GM12892 (cell line): ENCODE data around the genes HECTD1 and DTD2.

GRCh38 chr14:31207439-31208089 is at the start of gene HECTD1:
Gene HECTD1, minus strand, starts transcription at chr14:31207793.
- RRBS, result 2% methylated on average over 25 of the region's 89 CpGs

- RRBS, result no CpG with 5 or more reads among the region's 10 CpGs
Measured at GRCh38 chr14:31208495-31208801, 855 bp upstream of the HECTD1 start.

- RRBS, result no CpG with 5 or more reads among the region's 13 CpGs
Measured at GRCh38 chr14:31243866-31244470, 36.4 kb upstream of the HECTD1 start.

GRCh38 chr14:31263409-31264195 is 56.0 kb upstream of the HECTD1 start:
- RRBS, result no CpG with 5 or more reads among the region's 4 CpGs

GRCh38 chr14:31456566-31457874 is at the start of gene DTD2:
Gene DTD2, minus strand, starts transcription at chr14:31457506.
- RRBS, result 2% methylated on average over 19 of the region's 76 CpGs

DNA sequence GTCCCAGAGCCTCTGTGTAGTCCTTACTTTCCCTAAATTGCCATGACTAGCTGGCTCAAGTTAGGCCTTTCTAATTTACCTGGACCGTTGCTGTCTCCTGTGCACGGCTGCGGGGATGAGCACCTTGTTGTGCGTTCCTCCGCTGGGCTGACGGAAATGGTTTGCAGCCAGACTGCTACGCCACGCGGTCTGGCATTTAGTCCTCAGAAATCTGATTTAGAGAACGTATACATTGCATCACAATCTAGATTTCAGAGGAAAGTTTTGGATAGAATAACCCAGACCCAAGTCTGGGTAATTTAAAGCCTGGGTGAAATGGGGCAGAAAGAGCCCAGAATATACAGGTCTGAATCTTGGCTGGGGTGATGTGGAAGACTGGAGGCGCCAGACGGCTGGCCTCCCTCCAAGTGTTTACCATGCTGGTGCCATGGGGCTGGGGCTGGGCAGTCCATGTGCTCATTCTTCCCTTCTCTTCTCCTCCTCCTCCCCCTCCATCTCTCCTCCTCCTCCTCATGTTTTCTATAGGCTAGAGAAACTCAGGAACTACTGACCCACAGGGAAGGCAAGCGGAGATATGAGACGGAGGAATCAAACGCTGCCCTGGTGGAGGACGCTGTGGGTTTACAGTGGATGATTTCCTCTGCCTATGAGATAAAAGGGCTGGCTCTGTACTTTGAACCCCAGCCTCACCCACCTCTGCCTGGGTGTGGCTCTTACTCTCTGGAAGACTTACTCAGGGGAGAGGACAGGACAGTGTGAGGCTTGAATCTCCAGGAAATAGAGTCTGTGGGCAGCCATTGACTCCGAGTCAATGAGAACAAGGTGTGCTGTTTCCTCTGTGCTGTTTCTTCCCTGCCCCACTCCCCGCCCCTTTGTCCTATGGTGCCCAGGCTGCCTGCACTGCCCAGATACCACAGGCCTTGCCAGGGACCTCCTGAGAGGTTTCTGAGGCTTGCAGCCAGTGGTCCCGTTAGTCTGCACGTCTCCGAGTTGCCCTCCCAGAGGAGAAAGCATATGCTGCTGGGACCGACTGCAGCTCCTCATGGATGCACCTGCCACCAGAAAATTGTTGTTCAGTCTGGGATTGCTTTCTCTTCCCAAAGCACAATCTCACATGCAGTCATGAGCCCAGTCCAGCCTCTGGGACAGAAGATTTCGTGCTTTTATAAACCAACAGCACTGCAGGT is 132.8 kb upstream of the ARHGAP5 start:
- RRBS, result no CpG with 5 or more reads among the region's 23 CpGs

DNA sequence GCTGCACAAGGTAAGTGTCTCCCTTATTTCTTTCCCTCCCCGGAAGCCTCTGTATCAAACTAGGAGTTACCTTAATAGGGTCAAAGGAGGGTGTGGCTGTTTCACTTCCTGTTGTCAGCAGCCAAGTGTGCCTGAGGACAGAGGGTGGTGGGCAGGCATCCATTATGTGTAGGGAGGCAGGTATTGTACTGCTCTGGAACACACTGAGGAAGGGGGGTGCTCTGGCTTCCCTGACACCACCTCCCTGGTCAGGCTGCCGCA is 132.1 kb upstream of the ARHGAP5 start:
- RRBS, result no CpG with 5 or more reads among the region's 2 CpGs

- RRBS, result no CpG with 5 or more reads among the region's 2 CpGs
Measured at GRCh38 chr14:32085540-32086701, 8.8 kb downstream of the ARHGAP5 start.

GRCh38 chr14:32303806-32304347 is 25.2 kb upstream of the AKAP6 start:
- RRBS, result no CpG with 5 or more reads among the region's 3 CpGs

DNA sequence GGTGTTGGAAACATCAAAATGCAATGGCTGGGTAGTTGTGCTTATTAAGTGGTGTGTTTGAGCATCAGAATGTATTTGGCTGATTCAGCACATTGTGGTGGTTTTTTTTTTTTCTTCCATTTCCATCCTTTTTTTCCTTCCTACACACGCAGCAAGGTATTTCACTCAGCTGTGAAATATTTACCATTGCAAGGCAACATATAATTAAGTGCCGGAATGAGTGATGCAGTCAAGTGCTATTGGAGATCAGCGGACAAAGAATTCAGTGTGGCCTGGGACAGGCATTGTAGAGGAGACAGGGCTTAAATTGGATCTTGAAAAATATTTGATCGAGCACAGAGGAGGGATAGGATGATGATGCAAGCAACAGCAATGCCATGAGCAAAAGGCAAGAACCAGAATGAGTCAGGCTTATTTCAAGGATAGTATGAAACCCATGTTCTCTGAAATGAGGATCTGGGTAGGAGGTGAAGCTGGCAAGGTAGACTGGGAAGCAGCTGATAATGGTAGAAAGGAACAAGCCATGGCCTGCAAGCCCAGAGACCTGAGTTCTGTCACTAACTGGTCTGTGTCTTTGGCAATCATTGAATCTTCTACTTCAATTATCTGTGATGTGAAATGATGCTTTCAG is 178.5 kb downstream of the AKAP6 start:
- RRBS, result no CpG with 5 or more reads among the region's 4 CpGs

DNA sequence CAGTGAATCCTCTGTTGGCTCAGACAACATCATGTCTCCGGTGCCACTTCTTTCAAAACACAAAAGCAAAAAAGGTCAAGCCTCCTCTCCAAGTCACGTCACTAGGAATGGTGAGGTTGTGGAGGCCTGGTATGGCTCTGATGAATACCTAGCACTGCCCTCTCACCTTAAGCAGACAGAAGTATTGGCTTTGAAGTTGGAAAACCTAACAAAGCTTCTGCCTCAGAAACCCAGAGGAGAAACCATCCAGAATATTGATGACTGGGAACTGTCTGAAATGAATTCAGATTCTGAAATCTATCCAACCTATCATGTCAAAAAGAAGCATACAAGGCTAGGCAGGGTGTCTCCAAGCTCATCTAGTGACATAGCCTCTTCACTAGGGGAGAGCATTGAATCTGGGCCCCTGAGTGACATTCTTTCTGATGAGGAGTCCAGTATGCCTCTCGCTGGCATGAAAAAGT is 217.3 kb downstream of the AKAP6 start:
- RRBS, result no CpG with 5 or more reads among the region's 3 CpGs

GRCh38 chr14:32985748-32986582 is 47.3 kb downstream of the NPAS3 start:
- RRBS, result no CpG with 5 or more reads among the region's 10 CpGs

DNA sequence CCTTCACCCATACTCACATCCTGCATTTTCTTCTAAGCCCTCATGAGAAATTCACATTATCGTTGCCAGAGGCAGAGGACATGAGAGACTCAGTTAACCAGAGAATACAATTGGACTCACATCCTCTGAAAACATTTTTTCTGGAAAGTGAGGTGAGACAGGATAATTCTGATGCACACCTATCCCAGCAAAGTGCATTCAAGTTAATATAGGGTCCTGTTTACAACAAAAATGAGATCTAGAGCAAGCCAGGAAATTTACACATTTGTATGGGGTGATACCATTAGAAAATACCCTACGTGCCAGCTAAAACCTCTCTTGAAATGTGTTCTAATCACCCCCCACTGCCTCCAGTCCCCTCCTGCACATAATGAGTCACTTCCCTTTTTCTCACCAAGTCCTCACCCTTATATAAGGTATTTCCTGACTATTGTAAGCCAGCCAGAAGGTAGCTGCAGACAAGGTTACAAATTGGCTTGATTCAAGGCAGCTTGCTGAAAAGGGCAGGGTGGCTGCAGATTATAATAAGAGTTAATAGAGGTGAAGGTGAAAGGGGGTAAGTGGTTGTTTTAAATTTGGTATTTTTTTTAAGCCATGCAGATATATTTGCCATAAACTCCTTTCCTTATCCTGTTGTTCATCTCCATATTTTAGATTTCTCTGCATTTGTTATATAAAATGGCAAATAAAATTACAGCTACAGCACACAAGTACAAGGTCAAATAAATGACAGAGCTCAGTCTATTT is 386.1 kb downstream of the EGLN3 start:
- RRBS, result no CpG with 5 or more reads among the region's 2 CpGs

DNA sequence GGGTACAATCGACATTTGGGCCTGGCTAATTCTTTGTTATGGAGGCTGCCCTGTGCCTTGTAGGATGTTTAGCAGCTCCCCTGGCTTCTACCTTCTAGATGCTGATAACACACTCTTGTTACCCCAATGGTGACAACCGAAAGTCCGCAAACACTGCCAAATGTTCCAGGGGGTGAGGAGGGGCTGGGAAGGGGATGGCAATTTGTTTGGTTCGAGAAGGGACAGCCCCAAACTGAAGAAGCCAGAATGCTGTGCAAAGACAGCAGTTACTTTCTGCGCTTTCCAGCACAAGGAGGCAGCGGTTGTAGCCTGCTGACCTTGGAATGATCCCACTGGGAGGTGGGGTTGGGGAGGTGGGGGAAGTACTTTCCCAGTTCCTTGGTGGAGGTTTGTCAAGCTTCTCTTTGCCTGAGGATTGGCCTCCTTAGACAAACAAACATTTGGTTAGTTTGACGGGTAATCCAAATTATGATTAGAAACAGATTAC is 78.9 kb upstream of the EGLN3 start:
- RRBS, result no CpG with 5 or more reads among the region's 7 CpGs

GRCh38 chr14:34520594-34521154 is 18.8 kb downstream of the EAPP start:
- RRBS, result no CpG with 5 or more reads among the region's 4 CpGs

DNA sequence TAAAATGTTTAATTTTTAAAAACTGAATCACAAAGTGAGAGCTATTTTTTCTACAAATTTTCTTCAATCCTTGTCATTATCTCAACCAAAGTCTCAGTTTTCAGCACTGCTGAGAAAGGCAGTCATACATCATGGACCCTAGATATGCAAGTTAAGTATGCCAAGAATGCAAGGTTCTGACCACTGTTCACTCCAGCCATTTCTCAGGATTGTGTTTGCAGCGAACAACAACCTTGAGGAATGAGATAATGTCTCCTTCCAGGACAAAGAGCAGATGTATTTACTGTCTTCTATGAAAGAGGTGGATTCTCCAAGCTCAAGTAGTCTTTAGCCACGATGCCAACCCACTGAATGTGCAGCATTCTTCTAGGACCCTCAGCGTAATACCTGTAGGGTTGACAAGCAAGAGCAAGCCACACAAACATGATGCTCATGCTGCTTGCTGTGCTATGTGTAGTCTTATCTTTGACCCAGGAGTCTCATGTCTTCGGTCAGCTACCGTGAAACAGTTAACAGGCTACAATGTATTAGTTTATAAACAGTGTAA is 2.1 kb downstream of the EAPP start:
- RRBS, result no CpG with 5 or more reads among the region's 5 CpGs

DNA sequence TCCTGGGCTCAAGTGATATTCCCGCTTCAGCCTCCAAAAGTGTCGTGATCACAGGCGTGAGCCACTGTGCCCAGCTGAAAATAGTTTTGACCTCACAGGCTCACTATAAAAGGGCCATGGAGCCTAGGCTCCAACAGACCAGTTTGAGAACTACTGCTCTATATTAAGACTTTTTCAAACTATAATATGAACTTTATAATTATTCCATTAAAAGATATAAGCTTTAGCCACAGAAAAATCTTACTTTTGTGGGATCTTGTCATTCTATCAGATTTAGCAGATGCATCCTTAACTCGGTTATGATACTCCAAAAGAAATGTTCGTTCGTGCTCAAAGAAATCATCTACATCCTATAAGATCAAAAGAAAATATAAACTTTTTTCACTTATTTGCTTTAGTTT is 37.1 kb downstream of the SNX6 start:
- RRBS, result no CpG with 5 or more reads among the region's 6 CpGs

DNA sequence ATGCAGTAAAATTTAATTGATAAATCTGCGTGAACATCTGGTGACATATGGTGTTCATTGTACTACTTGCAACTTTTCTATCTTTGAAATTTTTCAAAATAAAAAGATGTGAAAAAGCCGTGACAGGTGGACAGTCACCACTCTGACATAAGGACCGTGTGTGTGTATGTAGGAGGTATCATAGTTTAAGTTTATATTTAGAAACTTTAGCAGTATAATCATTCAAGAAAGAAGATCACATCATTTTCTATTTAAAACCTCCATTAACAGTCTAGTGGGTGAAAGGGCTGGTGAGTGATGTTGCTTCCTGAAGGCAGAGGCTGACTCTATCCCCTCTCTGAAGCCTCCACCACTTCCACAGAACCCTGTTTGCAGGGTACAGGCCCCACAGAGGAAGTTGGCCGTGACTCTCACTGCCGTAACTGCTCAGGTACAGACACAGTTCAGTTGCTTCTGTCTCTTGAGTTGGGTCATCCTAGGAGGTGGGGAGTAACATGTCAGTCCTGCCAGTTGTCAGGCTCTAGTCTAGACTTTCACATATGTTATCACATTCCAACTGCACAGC is 31.7 kb downstream of the CFL2 start:
- RRBS, result no CpG with 5 or more reads among the region's 5 CpGs

GRCh38 chr14:34857550-34858140 is 17.5 kb downstream of the BAZ1A start:
- RRBS, result no CpG with 5 or more reads among the region's 3 CpGs

- RRBS, result no CpG with 5 or more reads among the region's 23 CpGs
Measured at GRCh38 chr14:34983181-34983638, 418 bp downstream of the SRP54 start.